ENCODE data around the genes SFI1 and YWHAH.

- PRO-cap: no peak
These were observed 19.6 kb upstream of the LIMK2 start for GRCh38 chr22:31192412-31193028.

GRCh38 chr22:31223793-31224228 lies 11.7 kb downstream of the LIMK2 start:
- PRO-cap: no peak

DNA sequence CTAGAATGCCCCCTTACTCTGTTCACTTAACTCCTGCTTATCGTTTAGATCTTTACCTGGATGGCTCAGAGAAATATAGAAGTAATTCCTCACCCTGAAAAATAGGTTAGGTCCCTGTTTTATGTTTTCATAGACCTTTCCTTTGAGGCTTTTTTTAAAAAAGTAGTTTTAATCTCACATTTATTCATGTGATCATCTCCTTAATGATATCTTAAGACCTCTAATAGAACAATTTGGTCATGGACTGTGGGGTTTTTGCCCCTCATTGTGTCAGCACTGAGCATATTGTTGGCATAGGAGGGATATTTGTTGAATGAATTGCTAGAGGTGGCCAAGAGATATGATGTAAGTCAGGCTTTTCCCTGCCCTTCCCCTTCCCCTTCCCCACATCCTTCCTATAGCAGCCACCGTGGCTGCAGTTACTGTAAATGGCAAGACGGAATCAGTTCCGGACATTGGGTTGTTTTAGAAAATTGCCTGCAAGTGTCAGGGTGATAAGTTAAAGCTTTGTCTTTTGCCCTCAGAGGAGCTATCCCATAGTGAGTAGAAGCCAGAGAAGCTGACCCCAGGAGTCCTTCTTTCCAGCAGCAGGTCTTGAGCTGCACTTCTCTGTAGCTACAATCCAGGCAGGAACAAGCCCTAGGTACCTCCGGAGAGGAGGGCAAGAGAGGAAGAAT lies 22.9 kb downstream of the LIMK2 start:
- PRO-cap: no peak

DNA sequence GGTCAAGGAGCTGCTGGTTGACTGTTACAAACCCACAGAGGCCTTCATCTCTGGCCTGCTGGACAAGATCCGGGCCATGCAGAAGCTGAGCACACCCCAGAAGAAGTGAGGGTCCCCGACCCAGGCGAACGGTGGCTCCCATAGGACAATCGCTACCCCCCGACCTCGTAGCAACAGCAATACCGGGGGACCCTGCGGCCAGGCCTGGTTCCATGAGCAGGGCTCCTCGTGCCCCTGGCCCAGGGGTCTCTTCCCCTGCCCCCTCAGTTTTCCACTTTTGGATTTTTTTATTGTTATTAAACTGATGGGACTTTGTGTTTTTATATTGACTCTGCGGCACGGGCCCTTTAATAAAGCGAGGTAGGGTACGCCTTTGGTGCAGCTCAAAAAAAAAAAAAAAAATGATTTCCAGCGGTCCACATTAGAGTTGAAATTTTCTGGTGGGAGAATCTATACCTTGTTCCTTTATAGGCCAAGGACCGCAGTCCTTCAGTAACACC lies 15.2 kb downstream of the PIK3IP1 start:
- PRO-cap: no peak

DNA sequence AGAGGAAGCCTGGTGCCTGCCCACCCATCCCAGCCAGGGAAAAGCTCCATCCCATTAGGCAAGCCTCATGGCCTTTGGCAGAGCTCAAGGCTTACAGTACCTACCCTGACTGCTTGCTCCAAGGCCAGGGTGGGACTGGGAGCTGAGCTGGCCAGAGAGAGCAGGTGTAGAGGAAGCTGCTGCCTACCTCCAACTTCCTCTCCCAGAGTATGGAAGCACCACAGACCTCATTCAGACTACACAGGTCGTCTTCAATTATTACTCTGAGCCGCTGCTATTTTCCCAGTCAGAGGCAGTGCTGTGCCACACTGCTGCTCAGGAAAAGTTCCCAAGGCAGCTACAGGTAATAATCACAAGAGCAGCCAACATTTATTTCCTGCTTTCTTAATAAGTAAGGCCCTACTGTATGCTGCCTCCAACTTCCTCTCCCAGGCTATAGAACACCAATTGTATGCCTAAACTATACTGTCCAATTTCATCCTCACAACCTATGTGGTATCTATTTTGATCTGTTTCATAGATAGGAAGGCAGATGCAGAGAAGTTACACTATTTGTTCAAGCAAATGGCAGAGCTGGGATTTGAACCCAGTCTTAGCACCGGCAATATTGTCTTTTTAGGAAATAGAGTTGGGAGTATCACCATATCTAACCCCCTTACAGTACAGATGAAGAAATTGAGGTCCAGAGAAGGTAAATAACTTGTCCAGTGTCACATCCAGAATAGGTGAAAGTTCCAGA lies 7.2 kb downstream of the PIK3IP1 start:
- PRO-cap: no peak

- PRO-cap: no peak
These were observed 3.5 kb downstream of the DRG1 start for GRCh38 chr22:31402917-31403320.

DNA sequence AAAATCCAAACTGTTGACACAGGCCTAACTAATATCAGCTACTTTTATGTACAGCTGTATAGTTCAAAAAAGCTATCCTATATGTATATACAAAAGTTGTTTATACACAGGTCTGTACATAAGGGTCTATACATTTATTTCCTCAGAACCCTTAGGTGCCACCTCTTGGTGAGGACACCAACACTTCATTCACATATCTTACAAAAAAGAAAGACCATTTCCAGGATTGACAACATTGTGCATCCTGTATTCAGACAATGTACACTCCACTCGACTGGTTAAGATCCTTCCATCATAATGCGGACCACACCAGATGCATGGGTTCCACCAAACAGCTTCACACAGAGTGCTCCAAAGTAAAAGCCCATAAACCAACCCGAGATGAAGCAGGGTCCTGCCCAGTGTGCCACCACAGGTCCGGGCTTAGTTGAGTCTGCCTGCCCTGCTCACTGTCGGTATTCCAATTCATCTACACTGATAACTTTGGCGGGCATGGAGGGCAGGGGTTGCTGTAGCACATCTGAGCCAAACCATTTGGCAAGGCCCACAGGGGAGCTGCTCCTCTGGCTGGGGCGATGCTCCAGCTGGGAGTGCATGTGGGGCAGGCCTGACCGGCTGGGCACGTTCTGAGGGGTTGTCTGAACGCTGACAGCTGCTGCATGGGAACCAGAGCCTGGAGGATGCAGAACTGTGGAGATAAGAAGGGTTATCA lies 40.2 kb downstream of the DRG1 start:
- PRO-cap: no peak

GRCh38 chr22:31490354-31490887 lies 779 bp upstream of the EIF4ENIF1 start:
- PRO-cap: no peak

DNA sequence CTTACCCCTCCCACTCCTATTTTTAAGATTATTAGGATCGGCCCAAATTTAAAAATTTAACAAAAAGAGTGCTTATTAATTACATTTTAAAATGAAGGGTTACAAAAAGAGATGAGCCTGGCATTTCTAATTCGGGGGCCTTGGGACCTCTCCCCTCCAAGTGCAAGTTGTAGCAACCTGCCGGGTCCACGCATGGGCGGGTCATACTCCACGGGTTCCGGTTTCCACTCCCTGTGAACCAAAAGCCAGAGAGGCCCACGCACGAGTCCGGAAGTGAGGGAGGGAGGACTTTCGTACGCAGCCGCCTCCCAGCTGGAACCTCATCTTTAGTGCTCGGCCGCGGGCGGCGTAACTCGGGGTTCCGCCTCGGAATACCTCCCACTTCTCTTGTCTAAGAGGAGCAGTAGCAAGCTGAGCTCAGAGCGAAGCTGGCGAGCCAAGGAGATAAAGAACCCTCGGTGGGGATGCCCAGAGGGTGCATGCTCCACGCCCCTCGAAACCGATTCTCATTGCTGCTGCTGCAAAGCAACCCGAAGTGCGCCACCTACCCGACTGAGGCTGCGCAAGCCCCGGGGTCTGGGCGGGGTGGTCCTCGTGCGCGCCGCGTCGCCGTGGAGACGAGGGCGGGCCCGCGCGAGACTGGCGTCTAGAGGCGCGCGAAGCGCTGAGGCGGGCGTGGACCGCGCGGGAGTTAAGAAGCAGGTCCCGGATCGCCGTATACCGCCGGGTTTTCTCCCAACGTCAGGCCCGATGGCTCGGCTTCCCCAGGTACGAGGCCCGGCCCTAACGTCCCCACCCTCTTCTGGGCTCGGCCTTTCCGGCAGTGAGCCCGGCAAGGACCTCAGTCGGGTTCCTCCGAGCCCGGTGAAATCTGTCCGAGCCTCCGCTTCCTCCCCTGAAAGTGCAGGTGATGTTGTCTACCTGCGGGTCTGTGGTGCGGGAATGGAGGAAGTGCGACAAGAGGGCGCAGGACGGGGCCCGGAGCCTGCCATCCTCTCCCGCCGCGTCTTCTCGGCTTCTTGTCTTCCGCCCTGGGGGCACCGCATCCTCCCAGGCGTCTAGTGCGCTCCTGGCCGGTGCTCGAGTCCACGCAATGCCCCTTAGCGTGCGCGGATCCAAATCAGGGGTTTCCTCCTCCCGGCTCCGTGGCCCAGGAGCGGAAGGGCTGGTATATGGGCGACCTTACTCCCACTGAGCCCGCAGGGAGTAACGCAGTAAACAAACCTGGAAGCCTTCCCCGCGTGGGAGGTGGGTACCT lies at the start of gene SFI1:
Gene SFI1, plus strand, starts transcription at position 667 of the 1,258 bp plus-strand sequence.
- PRO-cap: unidirectional peak, plus-strand start at position 270 of the sequence; bidirectional peak, plus-strand start at position 667 of the sequence, minus-strand start at position 508 of the sequence

DNA sequence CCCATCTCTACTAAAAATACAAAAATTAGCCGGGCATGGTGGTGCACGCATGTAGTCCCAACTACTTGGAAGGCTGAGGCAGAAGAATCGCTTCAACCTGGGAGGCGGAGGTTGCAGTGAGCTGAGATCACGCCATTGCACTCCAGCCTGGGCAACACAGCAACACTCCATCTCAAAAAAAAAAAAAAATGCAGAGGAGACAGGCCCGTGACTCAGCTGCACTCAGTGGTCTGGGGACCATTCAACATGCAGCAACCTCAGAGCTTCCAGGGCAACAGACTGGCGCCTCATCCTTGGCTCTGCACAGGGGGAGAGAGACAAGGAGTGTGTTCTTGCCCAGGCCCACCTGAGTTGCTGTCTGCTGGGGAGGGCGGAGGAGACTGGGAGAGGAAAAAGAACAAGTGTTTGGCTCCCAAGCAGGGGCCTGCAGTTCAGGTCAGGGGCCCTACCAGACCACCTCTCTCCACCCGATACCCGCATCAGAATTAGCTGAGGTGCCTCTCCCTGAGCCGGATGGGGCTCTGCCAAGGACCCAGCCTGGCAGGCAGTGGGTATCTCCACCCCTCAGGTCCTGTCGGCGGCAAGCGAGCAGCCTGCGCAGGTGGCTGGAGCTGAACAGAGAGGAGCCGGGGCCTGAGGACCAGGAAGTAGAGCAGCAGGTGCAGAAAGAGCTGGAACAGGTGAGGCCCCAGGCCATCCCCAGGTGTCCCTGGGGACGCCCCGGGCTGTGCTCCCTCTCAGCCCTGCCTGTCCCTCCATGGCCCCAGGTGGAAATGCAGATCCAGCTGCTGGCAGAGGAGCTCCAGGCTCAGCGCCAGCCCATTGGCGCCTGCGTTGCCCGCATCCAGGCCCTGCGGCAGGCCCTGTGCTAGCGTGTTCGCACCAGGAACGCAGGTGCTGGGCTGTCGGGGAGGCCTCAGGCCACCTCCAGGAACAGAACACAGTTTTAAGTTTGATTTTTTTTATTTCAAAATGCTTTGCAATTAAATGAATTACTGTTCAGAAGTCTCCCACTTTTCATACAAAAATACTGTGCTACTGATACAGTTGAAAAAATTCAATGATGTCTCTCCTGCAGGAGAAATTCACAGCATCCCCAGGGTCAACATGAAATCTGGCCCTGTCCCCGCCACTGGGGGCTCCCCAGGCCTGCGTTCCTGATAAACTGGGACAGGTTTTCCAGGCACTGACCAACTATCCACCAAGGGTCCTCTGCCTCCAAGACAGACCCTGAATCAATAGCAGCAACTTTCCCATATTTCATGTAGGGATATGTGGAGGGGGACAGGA lies 44.0 kb downstream of the PISD start:
- PRO-cap: no peak

GRCh38 chr22:31627345-31628067 lies 34.5 kb downstream of the PISD start:
- PRO-cap: no peak

GRCh38 chr22:31738415-31739064 lies 11.4 kb downstream of the PRR14L start:
- PRO-cap: no peak

GRCh38 chr22:31944378-31944845 lies at the start of gene YWHAH:
TSS of gene YWHAH (plus strand) at chr22:31944535.
- PRO-cap: bidirectional peak, plus-strand start at chr22:31944535, minus-strand start at chr22:31944281

GRCh38 chr22:31945726-31946012 lies 1.3 kb downstream of the YWHAH start:
- PRO-cap: no peak

- PRO-cap: no peak
These were observed 36.0 kb downstream of the SLC5A1 start for GRCh38 chr22:32078995-32079436.

GRCh38 chr22:32101820-32102321 lies 57.2 kb downstream of the C22orf42 start:
- PRO-cap: no peak

- PRO-cap: no peak
These were observed 763 bp upstream of the RFPL2 start for GRCh38 chr22:32205663-32206008.

GRCh38 chr22:32473352-32474259 lies 1.0 kb upstream of the FBXO7 start:
- PRO-cap: no peak

DNA sequence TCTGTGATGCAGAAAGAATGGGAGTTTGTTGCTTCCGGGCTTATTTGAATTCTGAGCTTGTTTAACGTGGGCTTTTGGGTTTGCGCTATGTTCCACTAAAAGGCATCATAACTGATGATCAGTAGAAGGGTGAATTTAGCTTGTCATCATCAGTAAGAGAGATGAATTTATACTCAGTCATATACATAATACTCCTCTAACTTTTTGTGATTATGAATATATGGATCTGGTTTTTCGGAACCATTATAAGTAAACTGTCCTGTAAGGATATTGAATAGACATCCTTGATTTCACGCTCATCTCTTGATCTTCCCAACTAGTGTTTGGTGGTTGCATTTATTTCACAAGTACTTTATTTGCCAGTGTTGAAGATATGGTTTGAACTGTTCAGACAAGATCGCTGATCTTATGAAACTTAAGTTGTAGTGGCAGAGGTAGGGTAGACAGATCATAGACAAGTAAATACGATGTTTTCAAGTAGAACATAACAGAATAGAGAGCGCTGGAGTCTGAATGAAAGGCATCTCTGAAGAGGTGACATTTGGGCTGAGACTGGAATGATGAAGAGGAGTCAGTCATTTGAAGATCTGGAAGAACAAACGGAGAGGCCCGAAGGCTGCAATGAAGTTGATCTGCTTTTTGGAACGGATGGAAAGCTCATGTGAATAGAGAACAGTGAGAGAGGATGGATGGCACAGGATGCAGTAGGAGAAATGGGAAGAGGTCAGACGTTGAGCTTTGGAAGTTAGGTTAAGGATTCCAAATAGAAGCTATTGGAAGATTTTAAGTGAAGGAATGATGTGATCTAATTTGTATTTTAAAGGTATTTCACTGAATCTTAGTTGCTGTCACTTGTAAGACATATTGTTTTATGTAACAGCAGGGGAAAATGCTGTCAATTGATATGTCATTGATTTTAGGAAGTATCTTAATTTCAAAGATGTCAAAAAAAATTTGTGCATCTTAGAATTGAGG lies 3.1 kb downstream of the FBXO7 start:
- PRO-cap: no peak

GRCh38 chr22:32496272-32496550 lies 21.6 kb downstream of the FBXO7 start:
- PRO-cap: no peak

All from parotid gland (tissue), 1 donor.